ENCODE results near the genes ZCCHC10, C5orf15 and CATSPER3.

GRCh38 chr5:132958693-132959096, 4.7 kb downstream of the AFF4 start:
- PRO-cap, result no peak

- PRO-cap, result unidirectional peak, plus-strand start at chr5:133026040; unidirectional peak, plus-strand start at chr5:133026088; bidirectional peak, plus-strand start at chr5:133026123, minus-strand start at chr5:133026122; bidirectional peak, plus-strand start at chr5:133026260, minus-strand start at chr5:133026302; bidirectional peak, plus-strand start at chr5:133026796, minus-strand start at chr5:133026543
These were observed at the start of gene ZCCHC10 for GRCh38 chr5:133025945-133027140. TSS of gene ZCCHC10 (minus strand) at chr5:133026549.

- PRO-cap, result bidirectional peak, plus-strand start at chr5:133052762, minus-strand start at chr5:133052744; unidirectional peak, minus-strand start at chr5:133052844
These were observed 928 bp downstream of the HSPA4 start for GRCh38 chr5:133052535-133053347.

GRCh38 chr5:133106462-133107523, 55.0 kb downstream of the HSPA4 start:
- PRO-cap, result no peak

DNA sequence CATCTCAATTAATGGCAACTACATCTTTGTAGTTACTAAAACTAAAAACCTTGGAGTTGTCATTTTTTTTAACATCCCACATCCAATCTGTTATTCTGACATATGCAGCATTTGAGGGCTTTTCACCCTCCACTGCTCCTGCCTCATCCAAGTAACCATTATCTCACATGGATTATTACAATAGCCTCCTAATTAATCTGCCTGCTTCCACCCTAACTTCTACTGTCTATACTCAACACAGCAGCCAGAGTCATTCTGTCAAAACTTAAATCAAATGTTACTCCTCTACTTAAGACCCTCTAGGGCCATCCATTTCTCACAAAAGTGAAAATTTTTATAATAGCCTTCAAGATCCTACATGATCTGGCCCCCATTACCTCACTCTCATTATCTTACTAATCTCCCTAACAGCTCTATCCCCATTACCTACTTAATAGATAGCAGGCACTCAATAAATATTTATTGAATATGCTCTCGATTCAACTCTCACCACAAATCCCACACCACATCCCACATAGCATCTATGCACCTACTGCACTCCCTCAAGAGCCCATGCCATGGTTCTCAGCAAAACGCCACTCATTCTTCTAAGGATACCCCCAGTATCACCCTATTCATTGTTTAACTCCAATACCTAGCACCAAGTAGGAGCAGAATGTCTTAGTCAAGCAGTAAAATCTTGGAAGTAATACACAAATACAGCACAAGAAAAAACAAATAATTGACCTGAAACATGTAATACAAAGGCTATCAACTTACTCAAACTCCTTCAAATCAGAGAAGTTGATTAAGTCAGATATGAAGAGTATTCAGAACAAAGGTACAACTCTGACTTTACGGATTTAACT, 3.5 kb downstream of the C5orf15 start:
- PRO-cap, result no peak

DNA sequence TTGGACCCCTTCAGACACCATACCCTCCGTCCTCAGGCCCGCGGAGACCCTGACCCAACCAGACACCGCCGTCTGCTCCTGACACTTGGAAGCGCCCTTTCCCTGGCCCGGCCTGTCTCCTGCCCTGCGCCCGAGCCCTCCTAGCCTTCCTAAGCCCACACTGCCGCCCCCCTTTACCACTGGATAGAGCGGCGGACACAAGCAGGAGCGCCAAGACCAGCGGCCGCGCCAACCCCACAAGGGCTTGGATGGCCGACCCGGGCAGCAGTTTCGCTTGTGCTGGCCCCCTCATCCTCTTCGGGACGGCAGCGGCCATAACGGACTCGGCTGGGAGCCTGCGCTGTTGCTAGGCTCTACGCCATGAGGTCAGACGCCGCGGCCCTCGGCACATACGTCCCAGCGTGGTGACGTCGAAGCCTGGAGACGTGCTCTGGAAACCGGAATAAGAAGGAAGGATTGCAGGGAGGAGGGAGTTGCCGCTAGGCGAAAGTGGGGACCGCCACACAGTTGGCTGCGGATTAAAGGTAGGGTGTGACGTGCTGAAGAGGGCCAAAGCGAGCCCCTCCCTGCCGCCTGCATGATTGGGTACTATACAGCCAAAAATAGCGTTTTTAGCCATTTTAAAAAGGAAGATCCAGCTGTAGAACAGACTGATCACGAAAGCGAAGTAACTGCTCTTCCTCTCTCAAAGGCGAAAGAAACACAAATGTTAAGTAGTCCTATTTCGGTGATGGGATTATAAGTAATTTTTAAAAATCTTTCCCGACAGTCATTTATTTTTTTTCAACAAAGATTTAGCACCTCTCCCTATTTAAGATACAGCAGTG, at the start of gene C5orf15:
C5orf15 (minus strand) TSS at position 357 of the 827 bp plus-strand sequence.
- PRO-cap, result bidirectional peak, plus-strand start at position 176 of the sequence, minus-strand start at position 87 of the sequence; bidirectional peak, plus-strand start at position 506 of the sequence, minus-strand start at position 357 of the sequence

GRCh38 chr5:134003799-134004325, 913 bp downstream of the VDAC1 start:
- PRO-cap, result bidirectional peak, plus-strand start at chr5:134004114, minus-strand start at chr5:134003983

DNA sequence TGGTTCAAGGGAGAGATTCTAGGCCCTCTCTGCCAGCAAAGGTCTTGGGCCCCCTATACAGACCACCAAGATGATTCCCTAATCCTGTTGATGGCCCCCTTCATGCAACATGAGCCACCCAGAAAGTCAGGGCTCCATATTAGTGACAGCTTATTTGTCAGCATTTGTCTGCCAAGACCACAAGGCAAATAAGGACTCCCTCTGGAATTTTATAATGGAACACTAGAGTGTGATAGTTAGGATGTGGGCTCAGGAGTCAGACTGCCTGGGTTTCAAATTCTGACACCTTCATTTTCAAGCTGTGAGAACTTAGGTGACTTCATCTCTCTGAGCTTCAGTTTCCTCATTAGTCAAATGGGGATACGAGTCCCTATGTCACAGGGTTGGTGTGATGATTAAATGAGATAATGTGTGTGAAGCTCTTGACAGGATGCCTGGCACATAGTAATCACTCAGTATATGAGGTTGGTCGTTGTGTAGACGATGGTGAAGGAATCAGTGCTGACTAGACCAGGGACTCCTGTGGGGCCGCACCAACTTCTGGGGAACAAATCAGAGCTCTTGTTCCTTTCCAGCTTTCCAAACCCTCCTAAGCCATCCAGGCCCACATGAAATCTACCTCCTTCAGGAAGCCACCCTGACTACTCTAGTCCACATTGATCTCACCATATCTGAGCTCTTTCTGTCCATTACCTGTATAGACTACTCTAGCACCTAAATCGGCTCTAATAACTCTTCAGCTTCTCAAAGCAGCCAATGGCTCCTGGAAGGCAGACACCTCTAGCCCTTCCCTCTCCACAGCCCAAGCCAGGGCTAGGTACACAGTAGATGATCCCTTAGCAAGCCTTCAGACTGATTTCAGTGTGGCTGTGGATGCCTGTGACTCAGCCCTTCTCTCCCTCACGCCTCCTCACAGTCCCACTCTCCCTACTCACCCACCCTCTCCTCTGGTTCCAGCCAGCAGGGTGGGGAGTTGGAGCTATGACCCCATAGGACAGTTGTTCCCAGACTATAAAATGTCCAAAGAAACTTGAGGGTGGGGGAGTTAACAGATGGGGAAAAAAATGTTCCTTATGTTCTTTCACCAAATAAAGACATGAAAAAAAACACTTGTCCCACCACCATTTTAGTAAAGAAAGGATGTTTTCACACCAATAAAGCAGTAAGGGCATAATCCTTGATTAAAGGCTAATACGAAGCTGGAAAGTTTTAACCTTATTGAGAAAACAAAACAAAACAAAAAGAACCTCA, 2.5 kb upstream of the TCF7 start:
- PRO-cap, result no peak

DNA sequence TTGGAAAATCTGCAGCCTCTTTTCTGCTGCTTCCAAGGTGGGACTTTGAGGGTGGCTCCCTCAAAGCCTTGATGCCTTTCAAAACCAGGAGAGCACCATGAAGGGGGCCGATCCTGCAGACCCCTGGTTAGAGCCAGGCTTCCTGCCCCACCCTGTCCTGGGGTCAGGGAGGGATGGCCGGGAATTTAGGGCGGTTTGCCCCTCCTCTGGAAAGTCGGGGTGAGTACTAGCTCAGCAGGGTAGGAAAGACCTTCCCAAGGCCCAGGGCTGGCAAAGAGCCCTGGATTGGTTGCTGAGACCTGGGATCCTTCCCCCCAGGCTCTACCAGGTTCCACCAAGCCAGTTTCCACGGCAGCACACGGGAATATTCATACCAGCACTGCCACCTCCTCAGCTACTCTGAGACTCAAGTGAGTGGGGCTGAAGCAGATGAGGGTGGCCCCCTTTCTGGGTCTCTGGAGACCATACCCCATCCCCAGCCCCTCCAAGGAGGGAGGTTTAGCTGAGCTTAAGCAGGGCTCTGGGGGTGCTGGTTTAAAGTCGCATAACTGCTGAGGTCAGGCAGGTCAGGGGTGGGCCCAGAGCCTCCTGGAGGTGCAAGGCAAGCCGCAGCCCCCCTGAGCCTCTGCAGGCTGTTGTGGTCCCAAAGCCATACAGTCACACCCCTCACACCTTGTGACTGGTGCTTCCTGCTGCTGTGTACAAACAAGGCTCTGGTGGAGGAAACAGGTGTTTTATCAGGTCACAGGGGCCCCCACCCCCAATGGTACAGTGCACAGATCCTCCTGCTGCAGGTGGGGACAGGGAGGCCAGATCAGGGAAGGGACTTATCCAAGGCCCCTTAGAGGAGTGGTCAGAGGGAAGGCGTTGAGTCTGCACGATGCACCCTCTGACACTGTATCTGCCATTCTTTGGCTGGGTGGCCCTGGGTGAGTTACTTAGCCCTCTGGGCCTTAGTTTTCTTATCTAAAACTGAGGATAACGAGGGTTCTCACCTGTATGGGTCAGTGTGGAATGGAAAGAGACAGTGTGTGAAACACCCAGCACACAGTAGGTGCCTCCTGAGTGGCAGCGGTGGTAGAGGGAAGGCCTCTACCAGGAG, 7.9 kb downstream of the TCF7 start:
- PRO-cap, result no peak

GRCh38 chr5:134124461-134124952, 10.0 kb downstream of the TCF7 start:
- PRO-cap, result no peak

GRCh38 chr5:134134935-134135544, 20.6 kb downstream of the TCF7 start:
- PRO-cap, result no peak

- PRO-cap, result unidirectional peak, minus-strand start at chr5:134177850
These were observed 1.1 kb upstream of the SKP1 start for GRCh38 chr5:134177719-134178401.

GRCh38 chr5:134201203-134201743, 24.5 kb upstream of the SKP1 start:
- PRO-cap, result no peak

DNA sequence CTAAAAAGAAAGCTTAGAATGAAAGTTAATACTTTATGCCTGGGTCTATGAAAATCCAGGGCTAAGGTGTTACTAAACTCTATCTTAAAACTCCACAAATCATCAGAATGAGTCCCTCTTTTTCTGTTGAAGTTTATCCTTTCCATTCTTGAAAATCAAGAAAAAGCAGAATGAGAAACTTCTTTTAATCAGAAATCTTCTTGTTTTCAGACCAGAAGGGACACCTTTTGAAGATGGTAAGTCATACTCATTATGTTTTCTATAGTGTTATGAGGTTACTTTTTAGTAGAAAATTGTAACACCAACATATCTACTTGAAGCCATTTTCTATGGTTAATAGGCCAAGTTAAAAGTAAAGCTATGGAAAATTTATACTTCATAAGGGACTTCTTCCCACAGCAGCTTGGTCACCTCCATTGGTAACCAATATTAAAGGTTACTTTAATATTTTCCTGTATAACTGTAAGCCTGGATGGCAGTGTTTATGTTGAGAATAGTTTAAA, 5.1 kb downstream of the UBE2B start:
- PRO-cap, result no peak

GRCh38 chr5:134464771-134465435, 53.2 kb upstream of the CDKN2AIPNL start:
- PRO-cap, result no peak

DNA sequence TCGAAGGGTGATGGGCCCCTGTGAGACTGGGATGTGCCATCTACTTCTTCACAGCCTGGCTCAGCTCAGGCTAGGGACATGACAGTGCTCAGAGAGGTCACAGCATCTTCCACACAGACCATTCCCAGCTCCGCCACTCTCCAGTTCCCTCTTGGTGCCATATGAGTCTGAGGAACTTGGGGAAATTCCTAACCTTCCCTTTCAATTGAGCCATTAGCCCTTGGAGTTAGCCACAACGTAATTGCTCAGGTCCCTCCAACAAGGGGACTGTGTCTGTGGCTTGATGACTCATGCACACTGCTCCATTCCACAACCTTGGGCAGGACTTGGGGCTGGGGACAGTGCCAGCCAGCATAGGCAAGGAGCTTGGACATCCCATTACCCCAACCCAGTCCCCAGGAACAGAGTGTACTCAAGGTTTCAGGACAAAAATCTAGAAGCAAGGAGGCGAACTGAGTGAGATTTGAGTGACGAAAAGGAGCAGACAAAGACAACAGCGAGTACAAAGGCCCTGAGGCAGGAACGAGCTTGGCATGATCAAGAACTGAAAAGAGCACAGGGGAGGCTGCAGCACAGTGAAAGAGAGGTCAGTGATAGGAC, 16.2 kb upstream of the JADE2 start:
- PRO-cap, result no peak

- PRO-cap, result no peak
These were observed 25.1 kb downstream of the JADE2 start for GRCh38 chr5:134550208-134551308.

DNA sequence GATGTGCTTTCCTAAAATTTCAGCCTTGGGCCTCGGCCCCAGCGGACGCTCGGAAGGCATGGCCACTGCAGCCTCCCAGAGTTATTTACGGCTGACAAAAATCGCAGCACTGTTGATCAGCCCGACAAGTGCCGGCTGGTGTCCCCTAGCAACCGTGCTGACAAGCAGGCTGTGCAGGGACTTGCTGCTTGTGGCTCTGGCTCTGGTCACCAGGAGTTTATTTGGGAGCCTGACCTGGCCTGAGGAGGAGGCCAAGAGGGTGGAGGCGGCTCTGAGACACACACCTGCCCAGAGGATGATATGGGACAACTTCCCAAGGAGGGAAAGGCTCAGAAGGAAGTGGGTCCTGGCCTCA, 43.9 kb downstream of the JADE2 start:
- PRO-cap, result no peak

- PRO-cap, result no peak
These were observed 7.3 kb downstream of the PCBD2 start for GRCh38 chr5:134912042-134912820.

GRCh38 chr5:134967451-134968059, at the start of gene CATSPER3:
TSS of gene CATSPER3 (plus strand) at chr5:134967907.
- PRO-cap, result no peak